Measurements from ENCODE around the gene EXD2.

GRCh38 chr14:69153943-69154411, 1.1 kb upstream of the DCAF5 start:
- PRO-cap = no peak
- RRBS = no CpG with 5 or more reads among the region's 10 CpGs

DNA sequence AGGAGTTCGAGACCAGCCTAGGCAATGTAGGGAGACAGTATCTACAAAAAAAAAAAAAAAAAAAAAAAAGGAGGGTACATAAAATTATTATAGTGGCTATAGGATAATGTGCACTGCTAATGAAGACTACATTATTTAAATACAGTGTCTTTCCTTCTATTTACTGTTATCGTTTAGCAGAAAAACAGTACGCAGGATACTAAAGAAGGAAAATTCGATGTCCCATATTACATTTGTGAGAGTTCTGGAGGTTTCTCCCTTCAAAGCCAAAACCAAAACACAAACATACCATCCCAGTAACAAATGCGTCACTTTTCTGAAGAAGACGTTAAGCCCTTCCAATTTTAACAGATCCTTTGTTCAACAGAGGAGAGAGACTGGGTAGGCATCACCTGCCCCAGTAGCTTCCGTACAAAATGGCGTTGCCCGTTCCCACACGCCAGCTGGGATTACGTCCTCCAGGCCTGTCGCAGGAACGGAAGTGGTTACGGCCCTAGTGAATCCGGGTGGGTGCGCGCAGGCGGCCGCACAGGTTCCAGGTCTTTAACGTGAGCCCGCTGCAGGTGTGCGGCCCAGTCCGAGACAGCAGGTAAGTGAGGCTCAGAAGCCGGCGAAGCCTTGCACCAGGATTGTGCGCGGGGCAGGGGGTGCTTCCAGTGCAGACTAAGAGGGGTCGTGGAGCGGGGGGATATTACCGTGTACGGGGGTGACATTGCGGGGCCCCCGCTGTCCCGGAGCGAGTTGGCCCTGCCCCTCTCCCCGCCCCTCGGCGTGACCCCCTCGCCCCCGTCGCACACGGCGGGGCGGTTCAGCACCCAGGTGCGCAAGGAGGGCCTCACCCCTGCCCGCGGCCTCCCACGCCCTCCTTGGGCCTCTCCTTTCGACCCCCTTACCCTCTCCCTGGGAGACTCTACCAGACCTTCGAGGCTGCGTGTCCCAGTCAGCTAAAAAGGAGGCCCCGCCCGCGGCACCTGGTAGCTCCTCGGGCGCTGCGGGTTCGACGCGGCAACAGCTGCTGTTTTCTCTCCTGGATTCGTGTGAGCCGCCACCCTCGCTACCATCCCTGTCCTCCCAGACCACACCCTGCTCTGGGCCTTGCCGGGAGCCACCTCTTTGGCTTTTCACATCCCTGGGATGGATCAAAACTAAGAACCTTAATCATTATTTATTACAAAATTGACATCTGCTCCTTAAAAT, at the start of gene EXD2:
TSS of gene EXD2 (plus strand) at position 496 of the 1,197 bp plus-strand sequence.
- PRO-cap = bidirectional peak, plus-strand start at position 496 of the sequence, minus-strand start at position 418 of the sequence; bidirectional peak, plus-strand start at position 811 of the sequence, minus-strand start at position 946 of the sequence
- RRBS = 5% methylated on average over 14 of the region's 64 CpGs

DNA sequence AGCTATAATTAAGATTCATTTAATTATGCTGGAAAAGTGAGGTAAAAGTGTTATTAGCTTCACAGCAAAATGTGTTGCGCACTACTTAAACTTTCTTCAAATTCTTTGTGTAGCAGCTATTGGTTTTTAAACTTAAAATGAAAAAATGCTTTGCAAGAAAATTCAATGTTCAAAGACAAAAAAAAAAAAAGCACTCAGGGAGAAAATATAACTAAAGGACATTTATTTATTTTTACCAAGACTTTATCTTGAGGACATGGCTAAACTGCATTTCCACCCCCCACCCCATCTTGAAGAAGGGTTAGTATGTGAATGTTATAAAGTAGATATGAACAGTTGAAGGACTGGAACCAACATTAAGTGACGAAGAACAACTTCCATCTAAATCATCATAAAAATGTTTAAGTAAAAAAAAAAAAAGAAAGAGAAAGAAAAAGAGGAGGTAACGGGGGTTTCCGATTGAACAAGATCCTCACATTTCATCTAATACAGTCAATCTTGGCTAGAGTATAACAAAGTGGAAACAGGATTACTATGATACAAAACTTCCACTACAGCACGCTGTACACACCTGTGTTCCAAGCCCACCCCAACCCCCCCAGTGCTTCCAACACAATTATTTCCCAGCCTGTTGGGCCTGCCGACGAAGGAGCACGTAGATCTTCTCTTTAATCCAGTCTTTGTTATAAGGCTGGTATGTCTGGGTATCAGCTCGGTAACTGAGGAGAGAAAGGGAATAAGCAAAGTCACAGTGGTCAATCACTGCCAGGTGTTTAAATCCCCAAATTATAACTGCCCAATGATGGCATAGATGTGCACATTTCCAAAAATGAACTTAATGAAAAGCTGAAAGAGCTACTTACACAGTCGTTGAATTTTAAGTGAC, 17.9 kb downstream of the ERH start:
- PRO-cap = no peak
- RRBS = no CpG with 5 or more reads among the region's 10 CpGs

GRCh38 chr14:69385688-69386265, 12.3 kb downstream of the ERH start:
- PRO-cap = no peak
- RRBS = no CpG with 5 or more reads among the region's 3 CpGs

- PRO-cap = no peak
- RRBS = no CpG with 5 or more reads among the region's 12 CpGs
Observed at GRCh38 chr14:69652708-69653623, 41.6 kb downstream of the SUSD6 start.

DNA sequence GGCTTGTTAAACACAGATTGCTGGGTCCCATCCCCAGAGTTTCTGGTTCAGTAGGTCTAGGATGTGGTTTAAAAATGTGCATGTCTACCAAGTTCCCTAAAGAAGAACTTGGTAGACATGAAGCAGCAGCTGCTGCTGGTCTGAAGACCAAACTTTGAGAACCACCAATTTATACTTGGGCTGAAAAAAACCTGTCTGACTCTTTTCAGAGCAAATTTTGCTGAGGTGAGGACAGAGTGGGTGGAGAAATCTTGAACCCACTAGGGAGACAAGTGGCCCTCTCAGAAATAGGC, 61.8 kb downstream of the SUSD6 start:
- PRO-cap = no peak

GRCh38 chr14:69942341-69943114, 63.3 kb downstream of the SMOC1 start:
- PRO-cap = no peak
- RRBS = no CpG with 5 or more reads among the region's 5 CpGs

DNA sequence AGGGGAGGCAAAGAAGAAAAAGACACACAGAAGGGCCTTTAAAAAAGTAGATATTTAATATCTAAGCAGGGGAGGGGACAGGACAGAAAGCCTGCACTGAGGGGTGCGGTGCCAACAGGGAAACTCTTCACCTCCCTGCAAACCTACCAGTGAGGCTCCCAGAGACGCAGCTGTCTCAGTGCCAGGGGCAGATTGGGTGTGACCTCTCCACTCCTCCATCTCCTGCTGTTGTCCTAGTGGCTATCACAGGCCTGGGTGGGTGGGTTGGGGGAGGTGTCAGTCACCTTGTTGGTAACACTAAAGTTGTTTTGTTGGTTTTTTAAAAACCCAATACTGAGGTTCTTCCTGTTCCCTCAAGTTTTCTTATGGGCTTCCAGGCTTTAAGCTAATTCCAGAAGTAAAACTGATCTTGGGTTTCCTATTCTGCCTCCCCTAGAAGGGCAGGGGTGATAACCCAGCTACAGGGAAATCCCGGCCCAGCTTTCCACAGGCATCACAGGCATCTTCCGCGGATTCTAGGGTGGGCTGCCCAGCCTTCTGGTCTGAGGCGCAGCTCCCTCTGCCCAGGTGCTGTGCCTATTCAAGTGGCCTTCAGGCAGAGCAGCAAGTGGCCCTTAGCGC, 152.1 kb downstream of the SMOC1 start:
- PRO-cap = no peak
- RRBS = no CpG with 5 or more reads among the region's 7 CpGs

- PRO-cap = unidirectional peak, plus-strand start at chr14:70332776
- RRBS = no CpG with 5 or more reads among the region's 2 CpGs
Observed at GRCh38 chr14:70332671-70332905, 26.9 kb downstream of the COX16 start.

DNA sequence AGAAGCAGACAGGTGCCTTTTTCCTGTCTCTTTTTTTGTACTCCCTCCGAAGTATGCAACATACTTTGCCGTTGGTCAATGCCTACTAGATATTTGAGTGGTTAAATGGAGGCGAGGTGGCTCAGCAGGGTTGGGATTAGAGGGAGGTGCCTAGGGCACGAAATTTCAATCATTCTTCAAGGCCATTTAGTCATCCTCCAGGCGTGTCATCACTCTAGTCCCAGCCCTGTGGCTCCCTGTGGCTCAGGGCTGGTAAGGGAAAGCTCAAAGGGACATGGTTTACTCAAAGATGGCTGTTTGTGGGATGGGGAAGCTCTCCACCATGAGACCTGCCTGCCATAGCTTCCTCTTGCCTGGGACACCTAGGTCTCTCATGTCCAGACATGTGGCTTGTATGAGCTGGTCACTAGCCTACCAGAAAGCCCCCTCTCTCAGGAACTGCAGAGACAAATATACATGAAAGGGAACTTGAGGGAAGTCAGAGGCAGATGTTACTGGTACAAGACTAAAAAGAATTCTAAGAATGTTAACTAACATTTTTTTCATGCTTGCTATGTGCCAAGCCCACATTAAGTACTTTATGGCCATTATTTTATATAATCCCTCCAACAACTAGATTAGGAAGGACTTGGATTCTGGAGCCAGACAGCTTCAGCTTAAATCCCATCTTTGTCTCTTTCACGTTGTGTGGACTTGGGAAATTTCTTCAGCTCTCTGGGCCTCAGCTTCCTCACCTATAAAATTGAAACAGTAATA, 24.5 kb downstream of the TTC9 start:
- PRO-cap = bidirectional peak, plus-strand start at position 217 of the sequence, minus-strand start at position 87 of the sequence; bidirectional peak, plus-strand start at position 624 of the sequence, minus-strand start at position 454 of the sequence
- RRBS = no CpG with 5 or more reads among the region's 6 CpGs

GRCh38 chr14:70755245-70755407, 54.2 kb downstream of the MAP3K9 start:
- PRO-cap = no peak
- RRBS = no CpG with 5 or more reads among the region's 2 CpGs

DNA sequence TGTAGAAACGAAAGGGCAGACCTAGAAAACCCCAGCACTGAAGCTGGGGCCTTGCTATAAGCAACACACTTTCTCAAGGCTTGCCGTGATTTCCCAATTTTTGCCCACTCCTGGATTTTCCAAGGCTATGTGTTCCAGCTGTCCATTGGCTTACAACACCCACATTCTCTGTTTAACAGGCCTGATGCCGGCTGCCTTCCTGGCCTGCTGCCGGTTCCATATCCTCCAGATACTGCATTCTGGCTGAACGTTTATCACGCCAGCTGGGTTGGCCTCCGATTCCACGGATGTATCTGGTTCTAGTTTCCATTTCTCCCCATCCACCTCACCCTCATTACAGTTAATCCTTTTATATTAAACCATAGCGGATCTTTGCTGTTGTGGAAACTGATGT, 2.0 kb upstream of the PCNX1 start:
- PRO-cap = no peak
- RRBS = no CpG with 5 or more reads among the region's 9 CpGs

- PRO-cap = no peak
- RRBS = no CpG with 5 or more reads among the region's 1 CpG
Observed at GRCh38 chr14:70920598-70920960, 13.3 kb downstream of the PCNX1 start.

GRCh38 chr14:71167933-71168520, 152.2 kb upstream of the SIPA1L1 start:
- PRO-cap = no peak
- RRBS = no CpG with 5 or more reads among the region's 15 CpGs

DNA sequence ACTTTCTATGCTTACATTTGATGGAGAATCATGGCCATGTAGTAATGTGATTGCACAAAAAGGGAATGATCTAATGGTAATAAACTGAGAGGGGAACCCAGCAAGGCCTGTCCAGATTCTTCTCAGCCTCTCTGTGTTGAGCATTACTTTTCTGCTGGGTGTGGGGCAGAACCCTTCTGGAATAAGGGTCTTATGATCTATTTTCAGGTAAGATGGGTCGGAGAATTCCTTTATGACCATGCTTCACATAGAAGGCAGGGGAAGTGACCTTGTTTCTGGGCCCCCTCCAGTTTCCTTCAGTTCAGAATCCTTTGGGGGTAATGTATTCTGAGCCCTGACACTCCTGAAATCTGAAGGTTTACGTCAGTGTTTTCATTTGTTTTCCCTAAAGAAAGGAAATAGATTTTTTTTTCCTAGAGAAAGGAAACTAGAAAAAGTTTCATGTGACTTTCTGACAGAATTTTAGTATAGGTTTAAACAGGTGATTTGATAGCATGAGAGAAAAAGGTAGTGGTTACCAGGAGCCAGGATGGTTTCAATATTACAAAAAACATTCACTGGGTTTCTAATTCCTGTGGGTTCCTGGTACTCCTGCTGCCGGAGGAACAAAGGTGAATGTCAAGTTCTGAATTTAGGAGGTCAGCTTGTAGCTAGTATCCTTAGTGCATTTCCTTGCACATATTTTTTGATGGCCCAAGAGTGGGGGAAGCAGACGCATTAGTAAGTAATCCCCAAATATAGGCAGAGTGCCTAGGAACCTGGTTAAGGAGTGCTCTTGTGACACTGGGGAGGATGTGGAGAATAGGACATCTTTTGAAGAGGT, 29.1 kb downstream of the SIPA1L1 start:
- PRO-cap = no peak
- RRBS = no CpG with 5 or more reads among the region's 4 CpGs

DNA sequence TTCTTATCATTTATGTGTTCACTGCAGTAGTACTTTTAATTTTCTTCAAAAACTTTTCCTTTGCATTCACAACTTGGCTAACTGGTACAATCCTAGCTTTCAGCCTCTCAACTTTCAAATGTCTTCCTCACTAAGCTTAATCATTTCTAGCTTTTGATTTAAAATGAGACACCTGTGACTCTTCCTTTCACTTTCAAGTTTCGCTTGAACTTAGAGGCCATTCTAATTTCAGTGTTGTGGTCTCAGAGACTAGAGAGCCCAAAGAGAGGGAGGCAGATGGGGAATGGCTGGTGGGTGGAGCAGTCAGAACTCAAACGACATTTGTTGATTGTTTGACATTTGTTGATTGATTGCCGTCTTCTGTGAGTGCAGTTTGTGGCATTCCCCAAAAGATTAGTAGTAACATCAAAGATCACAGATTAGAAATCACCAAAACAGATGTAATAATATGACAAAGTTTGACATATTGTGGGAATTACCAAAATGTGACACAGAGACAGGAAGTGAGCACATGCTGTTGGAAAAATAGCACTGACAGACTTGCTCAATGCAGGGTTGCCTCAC, 235.3 kb downstream of the SIPA1L1 start:
- PRO-cap = bidirectional peak, plus-strand start at position 275 of the sequence, minus-strand start at position 251 of the sequence
- RRBS = no CpG with 5 or more reads among the region's 3 CpGs

GRCh38 chr14:71591819-71592311, 271.6 kb downstream of the SIPA1L1 start:
- PRO-cap = no peak
- RRBS = no CpG with 5 or more reads among the region's 1 CpG

GRCh38 chr14:71597842-71598357, 277.6 kb downstream of the SIPA1L1 start:
- PRO-cap = no peak
- RRBS = no CpG with 5 or more reads among the region's 3 CpGs

- PRO-cap = no peak
- RRBS = no CpG with 5 or more reads among the region's 15 CpGs
Observed at GRCh38 chr14:72450676-72451588, 443.0 kb downstream of the DPF3 start.

- PRO-cap = no peak
- RRBS = no CpG with 5 or more reads among the region's 8 CpGs
Observed at GRCh38 chr14:72476683-72477402, 417.1 kb downstream of the DPF3 start.